ENCODE results near the genes ENTPD8 and MRPL41.

DNA sequence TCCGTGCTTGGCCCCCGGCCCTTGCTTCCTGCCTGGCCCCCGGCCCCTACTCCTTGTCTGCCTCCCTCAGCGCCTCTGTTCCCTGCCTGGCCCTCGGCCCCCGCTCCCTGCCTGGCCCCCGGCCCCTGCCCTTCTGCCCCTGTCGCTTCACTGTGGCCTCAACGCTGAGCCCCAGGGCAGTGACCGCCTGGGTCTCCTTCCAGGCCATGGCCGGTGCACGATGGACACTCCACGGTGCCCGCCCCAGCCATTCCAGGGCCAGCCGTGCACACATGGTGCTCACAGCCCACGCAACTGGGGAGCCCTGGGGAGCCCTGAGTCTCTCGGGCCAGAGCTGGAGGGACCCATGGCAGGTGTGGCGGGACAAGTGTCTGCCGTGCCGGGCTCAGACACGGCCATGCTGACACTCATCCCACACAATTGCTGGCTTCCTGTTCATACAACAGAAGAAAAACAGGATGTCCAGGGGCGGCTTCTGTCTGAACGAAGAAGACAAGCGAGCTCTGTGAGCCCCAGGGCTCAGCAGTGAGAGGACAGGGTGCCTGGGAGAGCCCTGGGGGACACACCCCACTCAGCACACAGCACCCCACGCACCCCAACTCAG, 35.8 kb downstream of the EXD3 start:
- PRO-cap = no peak

GRCh38 chr9:137390470-137391175, 32.3 kb downstream of the EXD3 start:
- PRO-cap = no peak

GRCh38 chr9:137441179-137442148, at the start of gene ENTPD8:
Gene ENTPD8 (minus strand): TSS chr9:137441357.
- PRO-cap = no peak

DNA sequence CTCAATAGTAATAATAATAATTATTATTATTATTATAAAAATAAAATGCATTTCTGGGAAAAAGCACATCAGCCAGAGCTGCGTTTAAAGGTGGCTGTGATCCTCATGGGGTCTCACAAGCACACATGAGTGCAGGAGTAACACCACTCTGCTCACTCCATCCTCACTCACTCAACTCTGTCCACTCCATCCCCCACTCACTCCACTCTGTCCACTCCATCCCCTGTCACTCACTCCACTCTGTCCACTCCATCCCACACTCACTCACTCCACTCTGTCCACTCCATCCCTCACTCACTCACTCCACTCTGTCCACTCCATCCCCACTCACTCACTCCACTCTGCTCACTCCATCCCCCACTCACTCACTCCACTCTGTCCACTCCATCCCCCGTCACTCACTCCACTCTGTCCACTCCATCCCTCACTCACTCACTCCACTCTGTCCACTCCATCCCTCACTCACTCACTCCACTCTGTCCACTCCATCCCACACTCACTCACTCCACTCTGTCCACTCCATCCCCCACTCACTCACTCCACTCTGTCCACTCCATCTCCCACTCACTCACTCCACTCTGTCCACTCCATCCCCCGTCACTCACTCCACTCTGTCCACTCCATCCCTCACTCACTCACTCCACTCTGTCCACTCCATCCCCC, 33.3 kb downstream of the PNPLA7 start:
- PRO-cap = no peak

- PRO-cap = bidirectional peak, plus-strand start at chr9:137551913, minus-strand start at chr9:137551666
Measured at GRCh38 chr9:137551721-137552396, at the start of gene MRPL41. Gene MRPL41 (plus strand): TSS chr9:137551879.

GRCh38 chr9:137555990-137556684, 4.5 kb downstream of the MRPL41 start:
- PRO-cap = no peak

- PRO-cap = unidirectional peak, minus-strand start at chr9:137605176
Measured at GRCh38 chr9:137605013-137605599, 380 bp upstream of the ARRDC1 start.

GRCh38 chr9:137631948-137632653, 13.3 kb downstream of the EHMT1 start:
- PRO-cap = no peak

DNA sequence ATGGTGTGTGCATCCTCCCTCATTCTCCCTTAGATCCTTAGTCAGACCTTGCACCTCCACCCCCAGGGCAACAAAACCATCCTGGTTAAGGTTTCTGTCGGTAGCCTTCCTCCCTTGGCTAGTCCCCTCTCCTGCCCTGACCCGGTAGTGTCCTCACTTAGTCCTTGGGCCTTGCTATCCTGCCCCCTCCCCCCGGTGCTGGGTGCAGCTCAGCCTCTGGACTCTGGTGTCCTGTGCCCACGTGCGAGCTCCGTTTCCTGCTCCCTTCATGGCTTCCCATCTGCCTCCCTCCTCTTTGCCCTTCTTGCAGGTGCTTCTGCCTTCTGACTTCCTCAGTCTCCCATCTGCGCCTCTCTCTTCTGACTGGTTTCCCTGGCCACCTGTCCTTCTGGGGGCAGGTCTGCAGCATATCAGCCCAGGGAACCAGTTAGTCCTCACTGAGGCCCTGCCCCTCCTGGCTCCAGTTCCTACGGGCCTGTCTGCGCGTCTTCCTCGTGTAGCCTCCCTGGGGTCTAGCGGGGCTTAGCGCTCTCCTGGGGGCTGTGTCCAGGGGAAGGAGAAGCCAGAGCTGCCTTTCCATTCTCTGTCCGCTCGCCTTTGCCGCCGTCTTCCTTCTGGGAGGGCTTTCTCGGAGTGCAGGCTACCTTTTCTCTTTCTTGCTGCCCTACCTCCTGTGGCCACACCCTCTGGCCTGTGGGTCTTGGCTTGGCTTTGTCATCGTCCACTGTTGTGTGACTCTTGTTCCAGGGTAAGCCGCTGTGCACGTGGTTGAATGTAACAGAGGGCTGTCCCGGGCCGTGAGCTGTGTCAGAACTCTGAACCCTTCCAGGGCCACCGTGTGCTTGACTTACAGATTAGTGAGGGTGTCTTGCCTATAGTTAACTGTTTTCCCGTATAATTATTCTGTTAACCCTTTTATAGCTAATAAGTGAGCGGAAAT, 51.7 kb downstream of the EHMT1 start:
- PRO-cap = no peak

DNA sequence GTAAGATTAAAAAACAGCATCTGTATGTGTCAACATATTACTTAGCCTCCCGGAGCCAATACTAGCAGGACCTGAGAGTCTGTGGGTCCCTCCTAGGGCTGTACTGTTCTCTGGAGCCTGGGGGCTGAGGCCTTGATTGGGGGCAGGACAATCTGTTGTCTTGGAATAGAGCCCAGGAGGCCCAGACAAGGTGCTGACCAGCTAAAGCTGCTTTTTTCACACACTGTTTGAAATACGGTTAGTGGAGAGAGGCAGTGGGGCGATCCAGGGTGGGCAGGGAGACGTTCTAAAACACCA, 55.0 kb downstream of the EHMT1 start:
- PRO-cap = no peak

- PRO-cap = no peak
Measured at GRCh38 chr9:137733804-137734603, 115.2 kb downstream of the EHMT1 start.

DNA sequence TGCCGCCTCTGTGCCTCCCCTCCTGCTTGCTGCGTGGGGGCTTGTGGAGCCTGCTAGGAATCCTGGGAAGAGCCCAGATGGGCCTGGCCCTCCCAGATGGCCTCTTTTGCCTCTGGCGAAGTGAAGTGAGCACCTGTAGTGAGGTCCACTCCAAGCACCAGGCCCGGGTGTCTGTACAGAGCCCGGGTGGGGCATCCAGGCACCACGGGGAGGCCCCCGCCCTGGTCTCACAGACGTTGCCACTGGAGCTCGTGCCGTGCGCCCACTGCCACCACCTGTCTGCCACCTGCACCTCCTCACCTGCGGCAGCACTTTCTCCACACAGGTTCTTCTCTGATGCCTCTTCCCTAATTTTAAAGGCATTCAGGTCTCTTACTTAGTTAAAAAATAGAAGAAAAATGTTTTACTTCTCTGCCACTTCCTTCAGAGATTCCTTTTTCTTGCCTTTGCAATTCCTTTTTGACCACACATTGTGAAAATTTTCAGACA, 48.7 kb upstream of the CACNA1B start:
- PRO-cap = no peak

Measured in aorta (tissue), 1 donor.